Epidermal melanocyte (primary cell): ENCODE data around the genes C3orf38 and OR5K2.

DNA sequence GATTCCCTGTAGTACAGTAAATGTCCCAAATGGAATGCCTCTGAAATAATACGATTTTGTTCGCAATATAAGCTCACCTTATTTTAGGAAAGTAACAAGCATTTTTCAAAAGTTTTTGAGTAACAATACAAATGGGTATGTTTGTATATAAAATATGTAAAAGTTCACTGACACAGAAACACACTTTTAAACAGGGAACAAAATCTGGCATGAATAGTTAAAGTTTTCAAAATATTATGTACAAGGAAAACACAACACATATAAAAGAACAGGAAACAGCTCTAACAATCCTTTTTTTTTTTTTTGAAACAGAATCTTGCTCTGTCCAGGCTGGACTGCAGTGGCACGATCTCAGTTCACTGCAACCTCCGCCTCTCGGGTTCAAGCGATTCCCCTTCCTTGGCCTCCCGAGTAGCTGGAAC, 846.3 kb downstream of the ROBO1 start:
- RRBS, result no CpG with 5 or more reads among the region's 7 CpGs

DNA sequence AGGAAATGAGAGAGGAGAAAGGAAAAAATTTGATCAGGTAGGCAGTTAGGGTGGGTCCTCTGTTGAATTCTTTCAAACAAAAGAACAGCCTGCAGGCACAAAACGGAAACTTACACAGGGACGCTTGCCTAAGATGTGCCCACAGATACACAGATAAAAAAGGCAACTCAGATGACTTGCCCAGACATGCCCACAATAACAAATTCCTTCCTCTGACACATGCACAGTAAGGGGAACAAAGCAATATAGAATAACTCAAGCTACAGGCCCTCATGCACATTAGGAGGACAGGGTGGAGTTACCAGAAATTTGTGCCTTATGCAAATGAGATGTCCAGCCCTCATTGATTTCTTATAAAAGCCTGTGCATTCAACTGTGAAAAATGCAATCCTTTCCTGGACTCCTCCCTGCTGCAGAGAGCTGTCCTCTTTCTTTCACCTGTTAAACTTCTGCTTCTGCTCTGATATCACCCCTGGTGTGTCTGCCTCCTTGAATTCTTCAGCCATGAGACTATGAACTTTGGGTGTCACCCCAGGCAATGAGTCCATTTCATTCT, 1024.2 kb upstream of the CADM2 start:
- RRBS, result no CpG with 5 or more reads among the region's 2 CpGs

GRCh38 chr3:83953357-83954071, 1005.3 kb upstream of the CADM2 start:
- RRBS, result no CpG with 5 or more reads among the region's 3 CpGs

DNA sequence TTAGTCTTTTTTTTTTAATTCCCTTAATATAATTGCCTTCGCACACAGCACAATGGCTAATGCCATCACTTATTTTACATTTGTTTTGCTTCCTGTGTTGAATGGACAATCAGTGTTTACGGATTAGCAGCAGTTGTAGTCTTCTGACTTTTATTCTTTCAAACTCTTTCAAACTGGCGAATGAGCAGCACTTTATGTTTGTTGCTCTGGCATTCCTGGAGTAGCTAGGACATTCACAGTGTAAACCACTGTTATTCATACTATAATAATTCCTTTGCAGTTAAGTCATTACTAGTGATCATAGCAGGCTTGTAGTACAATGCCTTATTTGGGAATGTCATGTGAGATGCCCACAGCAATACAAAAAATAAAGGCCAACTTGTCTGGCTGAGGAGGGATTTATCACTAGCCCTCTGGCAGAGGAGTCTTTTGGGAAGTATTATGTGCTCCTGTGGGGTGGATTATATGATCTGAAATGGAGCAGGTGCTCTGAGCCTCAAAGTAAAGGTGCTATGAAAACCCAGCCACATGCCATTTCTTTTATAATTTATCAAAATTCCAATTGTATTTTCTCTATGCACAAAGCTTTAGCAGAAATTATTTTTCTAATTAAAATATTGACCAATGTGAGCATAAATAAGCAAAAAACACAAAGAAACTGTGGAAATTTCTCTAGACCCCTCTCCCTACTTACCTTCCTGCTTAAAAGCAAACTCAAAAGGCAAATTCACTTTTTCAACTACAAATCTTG, 197.1 kb downstream of the VGLL3 start:
- RRBS, result no CpG with 5 or more reads among the region's 3 CpGs

DNA sequence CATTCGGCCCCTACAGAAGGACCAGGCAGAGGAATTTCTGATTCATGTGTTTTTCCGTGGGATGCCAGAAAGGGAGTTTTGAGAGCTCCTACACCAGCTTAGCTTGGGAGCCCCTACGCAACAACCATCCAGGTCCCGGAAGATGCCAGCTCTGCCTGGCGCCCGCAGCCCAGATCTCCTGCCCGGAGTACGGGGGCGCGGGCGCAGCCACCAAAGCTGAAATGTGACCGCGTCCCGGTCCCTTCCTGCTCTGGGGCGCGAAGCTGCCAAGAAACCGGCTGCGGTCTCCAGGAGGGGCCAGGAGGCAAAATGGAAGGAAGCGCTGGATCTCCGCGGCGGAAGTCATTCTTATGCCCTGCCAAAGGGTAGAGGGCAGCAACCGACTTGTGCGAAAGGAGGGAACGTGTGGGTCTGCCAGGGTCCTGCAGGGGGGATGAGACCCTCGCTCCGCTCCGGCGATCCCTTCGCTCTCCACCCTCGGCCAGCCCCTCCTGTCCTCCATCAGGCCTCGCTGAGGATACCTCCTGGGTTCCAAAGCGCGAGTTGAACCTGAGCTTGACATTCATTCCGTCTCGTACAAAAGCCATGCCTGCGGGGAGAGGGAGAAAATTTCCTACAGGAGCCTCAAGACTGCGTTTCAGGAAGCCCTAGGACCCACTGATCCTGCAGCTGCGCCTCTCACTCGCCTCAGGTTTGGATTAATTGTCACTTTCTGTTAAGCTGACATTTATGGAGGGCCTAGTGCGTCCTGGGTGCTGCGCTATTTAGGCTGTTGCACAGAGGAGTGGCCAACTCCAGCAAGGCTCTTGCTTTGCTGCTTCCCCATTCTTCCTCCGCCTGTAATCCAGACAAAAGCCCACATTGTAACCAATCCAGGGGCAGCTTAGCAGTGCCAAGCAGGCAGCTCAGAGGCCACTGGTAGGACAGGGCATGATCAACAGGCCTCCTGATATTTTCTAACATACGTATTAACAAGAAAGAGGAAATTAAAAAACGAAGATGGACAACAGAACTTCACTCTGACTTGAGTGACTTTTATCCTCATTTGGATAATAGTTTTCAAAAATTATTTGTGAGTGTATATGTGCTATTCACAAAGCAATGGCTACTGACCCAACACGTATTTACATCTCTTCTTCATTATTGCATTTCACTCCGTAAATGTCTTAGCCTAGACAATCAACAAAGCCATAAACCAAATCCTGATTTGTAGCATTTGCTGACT, 98.4 kb upstream of the VGLL3 start:
- RRBS, result 5% methylated on average over 11 of the region's 47 CpGs

- RRBS, result no CpG with 5 or more reads among the region's 5 CpGs
These were observed 9.7 kb downstream of the CHMP2B start for GRCh38 chr3:87236793-87237316.

DNA sequence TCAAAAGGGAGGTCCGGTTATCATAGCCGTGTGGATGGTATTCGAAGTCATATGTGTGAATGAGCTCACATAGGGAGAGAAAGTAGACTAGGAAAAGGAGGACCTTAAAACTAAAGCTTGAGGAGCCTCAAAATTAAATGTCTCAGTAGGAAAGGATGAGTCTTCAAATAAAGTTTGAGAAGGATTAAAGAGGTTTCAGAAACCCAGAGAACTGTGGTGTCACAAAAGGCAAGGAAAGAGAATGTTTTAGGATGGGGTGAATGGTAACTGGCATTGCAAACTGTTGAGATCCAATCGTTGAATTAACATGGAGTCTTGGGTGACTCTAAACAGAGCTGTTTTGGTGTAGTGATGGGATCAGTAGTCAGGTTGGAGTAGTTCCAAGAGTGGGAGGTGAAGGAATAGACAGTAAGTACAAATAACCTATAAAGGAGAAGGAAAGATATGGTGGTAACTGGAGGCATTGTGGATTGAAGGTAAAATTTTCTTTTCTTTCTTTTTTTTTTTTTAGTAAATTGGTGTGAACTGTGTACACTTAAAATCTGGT, 8.4 kb downstream of the ZNF654 start:
- RRBS, result no CpG with 5 or more reads among the region's 4 CpGs

DNA sequence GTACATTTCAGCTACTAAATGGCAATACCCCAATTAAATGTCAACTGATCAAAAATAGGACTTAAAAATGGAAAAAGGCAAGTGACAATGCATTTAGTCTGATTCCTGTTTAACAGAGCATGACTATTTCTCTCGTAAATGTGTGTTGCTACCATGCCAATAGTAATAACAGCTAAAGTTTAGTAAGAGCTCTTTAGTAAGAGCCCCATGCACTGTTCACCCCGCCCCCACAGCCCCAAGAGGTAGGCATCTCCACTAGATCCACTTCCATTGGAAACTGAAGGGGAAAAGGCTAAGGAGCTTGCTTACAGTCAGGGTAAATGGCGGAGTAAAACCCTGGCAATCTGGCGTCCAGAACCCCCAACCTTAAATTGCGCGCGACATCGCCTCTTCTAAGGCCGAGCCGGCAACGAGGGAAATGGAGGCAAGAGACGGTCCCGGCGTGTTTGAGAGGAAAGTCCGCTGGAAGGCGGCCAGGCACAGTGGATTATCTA, 721 bp upstream of the C3orf38 start:
- RRBS, result no CpG with 5 or more reads among the region's 16 CpGs

DNA sequence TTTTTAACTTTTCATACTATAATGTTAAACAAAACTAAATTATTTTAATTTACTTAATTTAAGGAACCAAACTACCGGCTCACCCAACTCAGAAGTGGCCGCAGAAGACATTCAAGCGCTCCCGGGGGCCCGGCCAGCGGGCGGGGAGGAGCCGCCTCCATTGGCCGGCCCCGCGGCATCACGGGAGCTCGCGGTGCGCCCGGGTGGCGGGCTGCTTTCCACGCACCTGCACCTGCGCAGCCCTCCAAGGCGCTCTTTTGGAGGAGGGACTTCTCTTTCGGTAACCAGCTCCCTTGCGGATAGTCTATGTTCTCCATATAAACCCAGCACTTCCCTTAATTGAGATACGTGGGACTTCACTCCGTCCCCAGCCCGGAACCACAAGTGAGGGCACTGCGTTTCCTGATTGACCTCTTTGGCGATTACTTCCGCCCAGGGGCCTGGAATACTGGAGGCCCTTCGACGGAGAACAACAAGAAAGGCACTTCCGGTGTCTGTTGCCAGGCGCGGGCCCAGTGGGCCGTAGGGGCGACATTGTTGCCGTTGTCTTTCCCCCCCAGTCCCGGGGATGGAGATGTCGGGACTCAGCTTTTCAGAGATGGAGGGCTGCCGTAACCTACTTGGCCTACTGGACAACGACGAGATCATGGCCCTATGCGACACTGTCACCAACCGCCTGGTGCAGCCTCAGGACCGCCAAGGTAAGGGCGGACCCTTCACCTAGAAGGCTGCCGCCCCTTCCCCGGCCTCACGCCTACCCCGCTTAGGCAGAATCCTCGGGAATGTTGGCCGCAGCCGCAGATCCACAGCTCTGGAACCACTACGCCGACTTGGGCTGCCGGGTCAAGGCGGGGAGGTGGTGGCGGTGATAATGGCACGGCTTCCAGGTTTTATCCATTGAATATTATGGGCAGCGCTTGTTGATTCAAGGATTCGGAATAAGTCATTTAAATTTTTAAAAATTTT, at the start of gene C3orf38:
TSS of gene C3orf38 (plus strand) at position 475 of the 966 bp plus-strand sequence.
- RRBS, result 3% methylated on average over 34 of the region's 60 CpGs

DNA sequence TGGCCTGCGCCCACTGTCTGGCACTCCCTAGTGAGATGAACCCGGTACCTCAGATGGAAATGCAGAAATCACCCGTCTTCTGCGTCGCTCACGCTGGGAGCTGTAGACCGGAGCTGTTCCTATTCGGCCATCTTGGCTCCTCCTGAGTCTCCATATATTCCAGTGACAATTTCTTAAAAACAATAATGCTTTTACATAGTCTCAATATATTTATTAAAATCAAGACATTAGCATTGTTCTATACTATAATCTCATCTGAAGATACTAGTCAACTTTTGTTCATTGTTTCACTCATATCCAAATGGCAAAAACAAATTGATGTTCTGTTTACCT, 244.0 kb downstream of the EPHA3 start:
- RRBS, result no CpG with 5 or more reads among the region's 8 CpGs

- RRBS, result no CpG with 5 or more reads among the region's 16 CpGs
These were observed 640.0 kb downstream of the EPHA3 start for GRCh38 chr3:89747279-89747935.

DNA sequence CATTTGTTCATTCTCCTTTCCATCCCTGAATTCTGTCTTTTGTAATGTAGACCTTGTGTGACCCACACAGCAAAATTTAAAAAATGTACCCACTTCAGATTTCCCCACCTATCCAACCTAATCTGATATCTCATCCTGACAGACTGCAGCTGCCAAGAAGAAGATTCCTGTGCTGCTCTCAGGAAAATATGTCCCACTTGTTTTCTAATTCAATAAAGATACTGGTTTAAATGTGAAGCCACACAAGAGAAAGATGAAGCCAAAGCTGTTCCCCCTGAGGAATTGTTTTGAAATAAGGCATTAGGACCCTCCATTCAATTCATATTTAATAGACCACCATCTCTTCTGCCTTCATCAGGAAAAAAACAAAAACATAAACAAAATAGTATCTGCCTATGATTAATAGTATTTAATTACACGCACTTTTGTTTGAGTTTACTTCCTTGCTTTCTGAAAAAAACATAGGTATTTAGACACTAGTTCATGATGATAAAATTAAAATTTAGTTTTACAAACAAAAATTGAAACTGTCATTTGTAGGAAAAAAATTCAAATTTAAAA, 100.2 kb downstream of the PROS1 start:
- RRBS, result no CpG with 5 or more reads among the region's 1 CpG

- RRBS, result no CpG with 5 or more reads among the region's 3 CpGs
These were observed 89.1 kb downstream of the PROS1 start for GRCh38 chr3:93884538-93885038.

GRCh38 chr3:93905463-93906234, 68.0 kb downstream of the PROS1 start:
- RRBS, result no CpG with 5 or more reads among the region's 4 CpGs

GRCh38 chr3:97932331-97932784, 39.9 kb downstream of the RIOX2 start:
- RRBS, result no CpG with 5 or more reads among the region's 4 CpGs

DNA sequence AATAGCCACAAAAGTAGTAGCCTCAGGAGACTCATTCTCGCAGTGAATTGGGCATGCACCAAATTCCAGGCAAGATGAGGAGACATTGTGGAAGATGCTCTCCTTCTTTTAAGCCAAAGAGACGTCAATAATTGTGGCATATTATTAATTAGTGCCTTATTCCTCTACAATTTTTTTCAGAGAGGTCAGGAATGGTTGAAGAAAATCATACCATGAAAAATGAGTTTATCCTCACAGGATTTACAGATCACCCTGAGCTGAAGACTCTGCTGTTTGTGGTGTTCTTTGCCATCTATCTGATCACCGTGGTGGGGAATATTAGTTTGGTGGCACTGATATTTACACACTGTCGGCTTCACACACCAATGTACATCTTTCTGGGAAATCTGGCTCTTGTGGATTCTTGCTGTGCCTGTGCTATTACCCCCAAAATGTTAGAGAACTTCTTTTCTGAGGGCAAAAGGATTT, at the start of gene OR5K2:
TSS of gene OR5K2 (plus strand) at position 192 of the 468 bp plus-strand sequence.
- RRBS, result no CpG with 5 or more reads among the region's 4 CpGs

DNA sequence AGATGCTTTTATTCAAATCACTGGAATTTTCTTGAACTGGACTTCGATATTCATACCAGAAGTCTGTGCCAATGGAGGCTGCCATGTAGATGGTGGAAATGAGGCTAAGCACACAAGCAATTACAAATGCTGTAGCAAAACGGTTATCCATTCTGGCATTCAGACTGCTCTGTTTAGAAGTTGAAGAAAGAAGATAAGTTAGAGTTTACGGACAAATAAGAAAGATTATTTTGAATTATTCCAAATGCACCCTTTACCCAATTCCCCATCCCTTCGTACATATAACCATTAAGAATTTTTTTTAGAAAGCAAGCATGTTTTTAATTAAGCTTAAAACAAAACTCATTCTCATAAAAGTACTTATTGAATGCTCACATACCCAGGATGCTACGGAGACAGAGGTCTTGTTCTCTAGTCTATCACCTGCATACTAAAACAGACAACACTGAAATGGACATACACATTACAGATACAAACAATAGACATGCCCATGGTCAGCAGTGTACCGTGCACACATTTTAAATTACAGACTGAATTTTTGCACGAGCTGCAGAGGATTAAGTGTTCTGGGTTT, 1.3 kb downstream of the CLDND1 start:
- RRBS, result no CpG with 5 or more reads among the region's 7 CpGs